ENCODE data around the genes FOXO1, DGKH, ENOX1 and CCDC122.

DNA sequence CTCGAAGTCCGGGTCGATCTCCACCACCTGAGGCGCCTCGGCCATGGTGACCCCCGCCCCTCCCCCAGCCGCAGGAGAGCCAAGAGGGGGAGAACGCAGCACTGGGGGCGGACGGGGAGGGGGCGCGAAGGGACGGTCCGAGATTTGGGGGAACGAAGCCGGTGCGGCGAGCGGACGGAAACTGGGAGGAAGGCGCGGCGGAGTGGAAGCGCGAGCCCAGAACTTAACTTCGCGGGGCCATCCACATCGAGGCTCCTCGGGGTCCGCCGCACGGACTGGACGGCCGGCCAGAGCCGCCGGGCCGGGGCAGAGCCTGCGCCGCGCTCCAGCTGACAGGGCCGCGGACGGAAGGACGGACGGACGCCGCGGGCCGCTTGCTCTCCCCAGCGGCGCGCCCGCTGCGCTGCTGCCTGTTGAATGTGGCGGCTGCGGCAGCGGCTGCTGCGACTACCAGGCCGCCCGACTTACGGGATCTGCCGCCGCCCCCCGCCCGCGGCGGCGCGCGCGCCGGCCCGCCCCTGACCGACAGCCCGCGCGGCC lies at the start of gene FOXO1:
TSS of gene FOXO1 (minus strand) at position 474 of the 540 bp plus-strand sequence.
- PRO-cap = bidirectional peak, plus-strand start outside the sequence, minus-strand start at position 475 of the sequence
- RAMPAGE, long total RNA, 4 experiments = no peak in any of the 4 experiments

- PRO-cap = no peak
- RAMPAGE, long total RNA, 4 experiments = no peak in any of the 4 experiments
Measured at GRCh38 chr13:40776717-40777537, 5.9 kb upstream of the MRPS31 start.

DNA sequence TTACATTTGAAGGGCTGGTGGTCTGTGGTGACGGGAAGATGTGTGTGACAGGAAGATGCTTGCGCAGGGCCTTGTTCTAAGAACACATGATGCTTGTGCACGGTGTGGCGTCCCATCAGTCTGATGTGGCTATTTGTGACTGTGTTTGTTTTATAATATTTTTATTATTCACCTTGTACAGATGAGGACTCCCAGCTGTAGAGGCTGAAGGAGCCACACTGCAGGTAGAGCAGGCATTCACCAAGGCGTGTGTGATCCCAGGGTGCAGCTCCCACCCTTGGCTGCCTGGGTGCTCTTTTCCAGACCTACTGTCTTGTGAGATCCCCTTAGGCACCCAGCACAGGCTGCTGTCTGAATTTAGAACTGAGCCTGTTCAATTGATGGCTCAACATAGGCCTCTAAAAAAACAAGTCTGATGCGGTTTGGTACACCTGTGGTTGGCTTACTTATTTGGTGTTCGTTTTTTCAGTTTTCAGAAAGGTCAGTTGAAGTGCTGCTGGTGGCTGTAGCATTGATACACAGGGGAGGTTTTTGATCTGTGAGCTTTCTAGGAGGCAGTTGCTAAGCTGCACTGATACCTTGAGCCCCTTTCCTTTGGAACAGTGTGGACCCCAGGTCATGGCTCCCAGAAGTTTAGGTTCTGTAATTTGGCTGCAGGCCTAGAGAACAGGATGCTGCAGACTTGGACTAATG lies 3.2 kb downstream of the SLC25A15 start:
- PRO-cap = no peak
- RAMPAGE, long total RNA, 4 experiments = no peak in any of the 4 experiments

GRCh38 chr13:40933378-40934077 lies 85.6 kb downstream of the ELF1 start:
- PRO-cap = no peak
- RAMPAGE, long total RNA, 4 experiments = no peak in any of the 4 experiments

DNA sequence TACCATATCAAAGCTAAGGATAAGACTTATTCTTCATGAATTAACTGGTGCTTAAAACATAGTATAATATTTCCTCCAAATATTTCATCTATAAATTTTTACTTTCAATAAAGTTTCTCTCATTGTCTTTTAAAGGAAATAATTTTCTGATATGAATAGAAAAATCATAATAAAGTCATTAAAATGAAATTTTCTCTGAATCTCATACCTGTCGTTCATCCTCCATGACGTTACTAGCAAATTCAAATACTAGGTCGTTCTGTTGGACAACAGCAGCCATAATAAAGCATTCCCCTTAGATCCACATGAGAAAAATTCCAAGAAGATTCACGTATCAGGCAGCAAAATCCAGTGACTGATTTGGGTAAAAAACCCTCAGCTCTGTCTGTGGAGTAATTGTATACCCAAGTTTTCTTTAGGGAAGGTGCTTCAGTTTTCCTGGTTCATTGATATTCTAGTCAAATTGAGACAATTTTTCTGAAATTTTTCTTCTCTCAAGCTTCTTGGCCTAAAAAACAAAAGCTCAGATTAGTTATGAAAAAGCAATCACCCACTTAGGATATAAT lies 37.3 kb downstream of the ELF1 start:
- PRO-cap = no peak
- RAMPAGE, long total RNA, 4 experiments = start-site peak on the minus strand in 1 of 4 experiments, centred at position 363 of the sequence, 53 reads per replicate

DNA sequence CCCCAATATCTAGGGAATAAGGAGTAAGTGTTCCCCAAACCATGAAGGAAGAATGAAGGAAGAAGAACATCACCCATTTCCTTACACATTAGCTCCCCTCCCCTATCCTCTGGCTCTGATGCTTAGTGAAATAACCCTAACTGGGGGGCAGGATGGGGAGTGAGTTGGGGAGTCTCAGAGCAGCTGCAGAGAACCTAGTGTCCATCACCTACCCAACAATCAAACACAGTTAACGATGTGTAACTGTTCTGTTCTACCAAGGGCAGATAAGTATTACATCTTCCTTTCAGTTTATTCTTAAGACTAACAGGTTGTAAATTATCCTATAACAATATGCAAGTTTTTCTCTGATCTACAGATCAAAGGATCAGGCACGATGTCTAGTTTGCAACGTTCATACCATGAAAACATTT lies 12.8 kb downstream of the ELF1 start:
- PRO-cap = no peak
- RAMPAGE, long total RNA, 4 experiments = no peak in any of the 4 experiments

DNA sequence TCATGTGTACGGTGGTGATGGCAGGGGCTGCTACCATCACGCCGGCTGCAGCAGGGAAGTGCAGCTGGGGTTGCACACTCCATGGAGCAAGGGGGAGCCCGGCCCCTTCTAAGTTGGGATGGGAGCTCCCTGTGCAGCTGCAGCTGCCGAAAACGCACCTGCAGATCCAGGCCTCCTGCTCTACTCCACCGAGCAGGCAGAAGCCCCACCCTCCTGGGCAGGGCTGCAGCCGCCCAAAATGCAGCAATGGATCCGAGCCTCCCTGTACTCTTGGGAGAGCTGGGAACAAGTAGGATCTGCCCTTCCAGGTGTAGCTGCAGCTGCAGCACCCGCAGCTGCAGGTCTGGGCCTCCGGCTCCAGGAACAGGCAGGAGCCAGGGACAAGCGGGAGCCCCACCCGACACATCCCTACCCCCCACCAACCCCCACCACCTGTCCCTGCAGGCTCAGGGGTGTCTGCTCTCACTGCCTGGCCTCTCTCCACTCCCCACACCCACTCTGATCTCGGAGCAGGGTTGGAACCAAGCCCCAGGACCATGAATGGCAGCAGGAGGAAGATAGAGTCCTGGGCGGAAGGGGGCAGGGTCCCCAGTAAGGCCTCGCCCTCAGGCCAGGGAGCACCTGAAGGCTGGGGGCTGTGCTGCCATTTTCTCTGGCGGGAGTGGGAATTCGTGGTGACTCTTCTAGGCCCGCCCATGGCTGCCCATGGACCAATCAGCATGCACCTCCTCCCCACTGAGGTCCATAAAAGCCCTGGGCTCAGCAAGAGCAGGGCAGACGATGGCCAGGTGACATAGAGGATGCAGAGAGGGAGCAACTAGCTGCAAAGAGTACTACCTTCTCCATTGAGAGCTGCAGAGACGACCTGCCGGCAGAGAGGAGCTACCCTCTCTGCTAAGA lies 25.2 kb downstream of the KBTBD6 start:
- PRO-cap = no peak
- RAMPAGE, long total RNA, 4 experiments = no peak in any of the 4 experiments

GRCh38 chr13:41461530-41462153 lies 4.3 kb downstream of the RGCC start:
- PRO-cap = no peak
- RAMPAGE, long total RNA, 4 experiments = no peak in any of the 4 experiments

DNA sequence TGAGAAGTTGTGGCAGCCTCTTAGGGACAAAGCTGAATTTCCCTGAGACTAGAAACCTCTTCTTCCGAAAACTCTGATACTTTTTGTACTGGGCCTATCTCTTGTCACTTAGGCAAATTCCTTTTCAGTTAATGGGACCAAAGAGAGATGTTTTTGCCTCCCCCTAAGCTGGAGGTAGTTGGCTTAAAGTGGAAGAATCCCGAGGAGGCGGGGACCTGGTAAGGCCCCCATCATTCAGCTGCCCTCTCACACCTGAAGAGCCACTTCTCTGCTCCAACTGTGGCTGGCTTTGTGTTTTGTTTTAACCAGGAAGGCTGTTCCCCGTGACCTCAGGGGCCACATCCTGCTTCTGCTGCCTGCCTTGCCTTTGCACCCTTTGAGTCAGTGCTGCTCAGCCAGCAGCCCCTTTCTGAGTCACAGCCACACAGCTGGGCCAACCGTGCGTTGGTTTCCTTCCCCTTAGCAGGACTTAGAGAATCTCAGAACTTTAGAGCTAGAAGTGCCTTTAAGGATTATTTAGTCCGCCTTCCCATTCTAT lies 7.7 kb downstream of the RGCC start:
- PRO-cap = bidirectional peak, plus-strand start at position 384 of the sequence, minus-strand start at position 270 of the sequence
- RAMPAGE, long total RNA, 4 experiments = no peak in any of the 4 experiments

- PRO-cap = no peak
- RAMPAGE, long total RNA, 4 experiments = no peak in any of the 4 experiments
Measured at GRCh38 chr13:41470208-41471614, 13.4 kb downstream of the RGCC start.

GRCh38 chr13:41691206-41691515 lies 233.8 kb downstream of the RGCC start:
- PRO-cap = no peak
- RAMPAGE, long total RNA, 4 experiments = no peak in any of the 4 experiments

- PRO-cap = no peak
- RAMPAGE, long total RNA, 4 experiments = no peak in any of the 4 experiments
Measured at GRCh38 chr13:41720712-41721905, 239.8 kb downstream of the VWA8 start.

GRCh38 chr13:42011618-42011876 lies 36.9 kb upstream of the DGKH start:
- PRO-cap = no peak
- RAMPAGE, long total RNA, 4 experiments = no peak in any of the 4 experiments

- PRO-cap = unidirectional peak, plus-strand start at chr13:42047725
- RAMPAGE, long total RNA, 4 experiments = no peak in any of the 4 experiments
Measured at GRCh38 chr13:42047276-42048283, 868 bp upstream of the DGKH start.

DNA sequence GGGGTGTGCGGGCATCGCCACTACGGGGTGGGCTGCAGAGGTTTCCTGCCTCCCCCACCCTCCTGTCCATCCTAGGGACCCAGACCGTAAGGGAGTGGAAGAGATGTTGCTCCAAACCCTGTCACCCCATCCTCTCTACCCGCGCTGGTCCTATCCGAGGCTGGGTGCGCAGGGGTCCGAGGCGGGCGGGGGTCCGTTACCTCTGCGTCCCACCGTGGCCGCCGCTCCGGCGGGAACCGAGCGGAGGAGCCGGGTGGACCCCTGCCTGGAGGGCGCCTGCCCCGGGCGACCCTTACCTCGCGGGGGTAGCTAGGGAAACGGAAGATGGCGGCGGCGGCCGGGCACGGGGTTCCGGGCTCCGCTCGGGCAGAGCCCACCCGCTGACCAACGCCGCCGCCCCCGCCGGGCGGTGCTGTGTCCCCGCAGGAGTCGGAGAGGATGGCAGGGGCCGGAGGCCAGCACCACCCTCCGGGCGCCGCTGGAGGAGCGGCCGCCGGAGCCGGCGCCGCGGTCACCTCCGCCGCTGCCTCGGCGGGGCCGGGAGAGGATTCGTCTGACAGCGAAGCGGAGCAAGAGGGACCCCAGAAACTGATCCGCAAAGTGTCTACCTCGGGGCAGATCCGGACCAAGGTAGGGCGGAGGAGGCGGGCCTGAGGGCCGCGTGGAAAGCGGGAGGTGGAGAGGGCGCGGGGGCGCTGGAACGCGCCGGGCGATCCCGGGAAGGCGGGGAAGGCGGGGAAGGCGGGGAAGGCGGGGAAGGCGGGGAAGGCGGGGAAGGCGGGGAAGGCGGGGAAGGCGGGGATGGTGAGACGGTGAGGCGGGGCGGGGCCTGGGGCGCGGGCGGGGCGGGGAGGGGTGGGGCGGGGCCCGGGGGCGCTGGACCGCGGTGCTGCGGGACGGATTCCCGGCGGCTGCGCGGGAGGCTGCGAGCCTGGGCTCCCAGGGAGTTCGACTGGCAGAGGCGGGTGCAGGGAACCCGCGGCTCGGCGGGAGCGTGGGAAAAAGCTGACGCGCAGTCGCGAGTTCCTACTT lies at the start of gene DGKH:
TSS of gene DGKH (plus strand) at position 313 of the 1,032 bp plus-strand sequence.
- PRO-cap = bidirectional peak, plus-strand start at position 901 of the sequence, minus-strand start at position 722 of the sequence
- RAMPAGE, long total RNA, 4 experiments = start-site peak on the plus strand in 1 of 4 experiments, centred at position 537 of the sequence, 7 reads per replicate

DNA sequence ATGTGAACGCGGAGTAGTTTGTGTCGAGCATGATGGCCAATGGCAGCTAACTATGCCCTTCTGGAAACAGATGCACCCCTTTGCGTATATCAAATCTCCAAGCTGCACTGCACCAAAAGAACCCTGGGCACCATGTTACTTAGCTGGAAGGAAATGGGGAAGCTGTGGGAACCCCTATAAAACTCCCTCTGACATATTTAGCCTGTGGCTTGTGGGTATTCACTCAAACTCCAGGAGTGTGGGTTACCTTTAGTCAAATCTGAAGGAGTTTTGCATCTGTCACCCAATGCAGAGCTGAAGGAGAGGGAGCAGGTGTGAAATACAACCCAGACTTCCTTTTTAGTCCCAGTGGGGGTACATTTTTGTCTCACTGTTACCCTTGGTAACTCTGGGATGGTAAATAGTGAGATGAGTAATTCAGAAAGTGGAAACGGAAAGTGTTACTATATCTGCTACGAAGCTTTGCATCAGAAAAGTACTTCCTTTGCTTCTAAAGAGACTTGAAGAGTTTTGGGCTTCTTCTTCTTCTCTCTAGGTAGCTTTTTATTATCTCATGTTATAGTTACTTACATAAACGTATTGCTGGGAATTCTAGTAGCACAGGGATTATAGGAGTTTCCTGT lies 105.7 kb downstream of the AKAP11 start:
- PRO-cap = no peak
- RAMPAGE, long total RNA, 4 experiments = no peak in any of the 4 experiments

DNA sequence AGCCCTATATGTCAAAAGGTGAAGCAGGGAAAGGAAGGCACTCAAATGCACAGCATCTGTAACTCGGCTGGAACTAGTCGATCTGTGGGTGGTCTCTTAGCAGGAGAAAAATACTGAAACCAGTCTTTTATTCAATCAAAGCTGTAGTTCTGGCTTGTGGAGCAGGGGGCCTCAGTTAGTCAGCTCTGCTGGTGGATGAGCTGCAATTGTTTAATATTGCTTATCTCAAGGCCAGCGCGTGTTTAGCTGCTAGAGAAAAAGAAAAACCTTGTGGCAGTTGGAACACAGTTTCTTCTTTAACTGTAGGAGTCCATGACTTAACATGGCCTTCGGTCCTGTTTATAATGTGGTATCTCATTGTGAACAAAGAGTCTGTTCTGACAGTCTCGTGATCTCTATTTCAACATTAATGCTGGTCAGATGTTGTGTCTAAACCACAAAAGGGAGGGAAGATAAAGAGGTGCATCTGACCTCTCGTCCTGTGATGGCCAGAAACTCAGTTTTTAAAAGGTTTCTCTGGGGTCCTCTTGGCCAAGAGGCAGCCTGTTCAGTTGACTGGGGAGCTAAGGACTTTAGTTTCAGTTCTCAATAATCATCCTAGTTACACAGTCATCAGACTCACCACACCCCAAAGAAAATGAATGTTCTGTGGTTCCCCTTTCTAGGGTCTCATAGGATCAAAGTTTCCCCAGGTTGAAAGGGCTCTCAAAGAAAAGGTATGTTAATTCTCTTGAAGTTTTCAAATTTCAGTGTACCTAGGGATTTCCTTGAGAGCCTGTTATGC lies 94.6 kb downstream of the FAM216B start:
- PRO-cap = no peak
- RAMPAGE, long total RNA, 4 experiments = no peak in any of the 4 experiments

GRCh38 chr13:43786410-43787732 lies at the start of gene ENOX1:
ENOX1 (minus strand) TSS chr13:43786972.
- PRO-cap = bidirectional peak, plus-strand start at chr13:43787191, minus-strand start at chr13:43786970; bidirectional peak, plus-strand start at chr13:43787334, minus-strand start at chr13:43787328
- RAMPAGE, long total RNA, 4 experiments = no peak in any of the 4 experiments

DNA sequence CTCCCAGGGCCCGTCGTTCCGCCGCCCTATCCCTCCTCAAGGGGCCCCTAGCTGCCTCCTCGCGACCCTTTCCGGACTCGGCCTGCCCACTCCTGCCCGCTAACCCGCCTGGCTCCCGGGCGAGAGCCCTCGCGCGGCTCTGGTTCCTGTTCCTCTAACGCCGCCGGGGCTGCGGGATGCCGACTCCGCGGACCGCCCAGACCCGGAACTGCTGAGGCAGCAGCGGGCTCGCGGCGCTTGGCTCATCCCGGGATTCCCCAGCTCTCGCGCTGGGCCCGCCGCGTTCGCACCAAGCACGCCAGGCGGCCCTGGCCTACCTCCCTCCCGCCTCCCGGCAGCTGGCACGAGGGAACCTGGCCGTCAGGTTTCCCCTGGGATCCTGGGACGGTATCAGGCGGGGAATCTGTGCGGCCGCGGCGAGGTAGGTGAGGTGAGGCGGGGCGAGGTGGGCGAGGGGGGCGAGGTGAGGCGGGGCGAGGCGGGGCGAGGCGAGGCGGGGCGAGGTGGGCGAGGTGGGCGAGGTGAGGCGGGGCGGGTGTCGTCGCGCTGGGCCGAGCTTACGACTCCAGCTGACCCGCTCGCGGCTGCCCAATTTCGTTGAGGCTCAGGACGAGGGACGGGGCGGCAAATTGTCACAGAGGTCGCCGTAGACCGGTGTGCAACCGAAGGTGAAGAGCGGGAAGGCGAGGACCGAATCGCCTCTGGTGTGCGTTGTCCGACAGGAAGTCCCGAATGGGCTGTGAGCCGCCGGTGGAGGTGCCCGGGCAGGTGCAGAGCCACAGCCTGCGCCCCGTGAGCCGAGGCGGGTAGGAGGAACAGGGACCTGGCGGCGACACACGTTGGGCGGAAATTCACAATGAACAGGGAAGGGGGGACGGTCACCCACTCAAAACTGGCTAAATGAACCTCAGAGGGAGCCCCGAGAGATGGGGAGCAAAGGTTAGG lies at the start of gene CCDC122:
TSS of gene CCDC122 (minus strand) at position 427 of the 945 bp plus-strand sequence.
- PRO-cap = bidirectional peak, plus-strand start at position 260 of the sequence, minus-strand start at position 210 of the sequence; bidirectional peak, plus-strand start at position 591 of the sequence, minus-strand start at position 533 of the sequence; unidirectional peak, minus-strand start at position 730 of the sequence
- RAMPAGE, long total RNA, 4 experiments = start-site peak on the plus strand in 3 of 4 experiments, centred at positions 244 to 561 of the sequence, 38 to 203 reads per replicate; start-site peak on the minus strand in 3 of 4 experiments, centred at positions 195 to 439 of the sequence, 25 to 90 reads per replicate

DNA sequence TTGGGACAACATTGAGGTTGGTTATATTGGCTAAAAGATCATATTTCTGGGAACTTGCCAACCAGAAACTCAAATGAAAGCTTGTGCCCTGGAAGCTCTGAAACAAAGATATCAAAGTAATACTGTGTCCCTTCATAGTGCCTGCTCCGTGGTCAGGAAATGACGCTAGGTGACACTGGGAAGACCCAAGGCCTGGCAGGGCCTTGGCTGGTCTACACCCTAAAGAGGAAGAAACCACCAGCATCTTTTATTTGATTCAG lies 139.5 kb downstream of the SMIM2 start:
- PRO-cap = no peak
- RAMPAGE, long total RNA, 4 experiments = no peak in any of the 4 experiments

Measured in esophagus muscularis mucosa (tissue), 4 donors.